ENCODE measurements around the genes PELP1 and PLD2.

DNA sequence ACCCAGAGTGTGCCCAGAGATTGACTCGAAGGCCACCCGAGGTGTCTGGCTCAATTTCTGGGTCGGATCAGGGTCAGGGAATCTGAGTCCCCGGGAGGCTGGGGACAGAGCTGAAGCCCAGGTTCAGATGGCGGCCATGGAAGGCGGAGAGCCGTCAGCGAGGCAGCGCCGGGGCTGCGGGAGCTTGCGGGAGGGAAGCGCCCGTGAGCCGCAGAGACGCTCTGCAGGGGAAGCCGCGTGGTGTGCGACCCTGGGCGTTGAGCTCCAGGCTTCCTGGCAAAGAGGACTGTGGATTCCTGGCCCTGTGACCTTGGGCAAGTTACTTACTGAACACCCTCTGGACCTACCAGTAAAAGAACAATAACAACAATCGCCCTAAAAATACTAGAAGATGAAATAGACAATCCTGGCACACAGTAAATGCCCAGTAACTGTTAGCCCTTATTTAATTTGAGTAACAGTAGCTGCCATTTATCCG lies 569 bp upstream of the SPATA22 start:
- PRO-cap, result no peak
- RAMPAGE, long total RNA, 4 experiments, result no peak in any of the 4 experiments

DNA sequence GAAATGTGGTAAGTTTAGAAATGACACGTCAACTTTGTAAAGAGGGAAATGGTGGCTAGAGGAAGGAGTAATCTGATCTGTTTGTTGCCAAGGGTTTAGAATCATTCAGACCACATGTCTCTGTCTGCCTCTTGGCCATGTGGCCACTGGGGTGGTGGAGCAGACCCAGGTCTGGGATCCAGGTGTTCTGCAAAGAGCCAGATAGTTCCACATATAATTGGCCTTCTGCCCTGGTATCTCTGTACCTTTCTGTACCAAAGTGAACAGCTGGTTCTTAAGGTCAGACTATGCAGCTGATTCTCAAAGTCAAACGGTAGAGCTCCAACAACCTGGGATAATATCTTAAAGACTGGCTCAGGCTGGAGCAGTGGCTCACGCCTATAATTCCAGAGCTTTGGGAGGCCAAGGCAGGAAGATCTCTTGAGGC lies 3.7 kb downstream of the CTNS start:
- PRO-cap, result no peak
- RAMPAGE, long total RNA, 4 experiments, result no peak in any of the 4 experiments

DNA sequence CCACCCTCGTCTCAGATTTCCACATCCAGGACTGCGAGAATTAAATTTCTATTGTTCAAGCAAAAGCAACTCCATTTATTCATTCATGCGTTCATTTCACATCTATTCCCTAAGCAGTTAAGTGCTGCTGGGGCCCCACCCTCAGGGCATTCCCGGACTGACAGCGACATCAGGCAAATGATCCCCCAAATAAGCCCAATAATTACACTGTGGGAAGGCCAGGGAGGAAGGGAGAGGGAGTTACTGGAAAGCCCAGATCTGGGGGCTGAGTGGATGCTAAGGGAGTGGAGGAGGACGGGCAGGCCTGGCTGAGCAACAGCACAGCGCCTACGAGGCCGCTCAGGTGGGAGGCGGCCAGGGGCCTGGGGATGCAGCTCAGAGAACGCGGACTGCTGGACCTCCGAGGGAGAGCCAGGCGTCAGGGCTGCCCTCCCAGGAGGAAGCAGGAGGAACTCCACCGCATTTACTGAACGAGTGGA lies 1.3 kb downstream of the P2RX5 start:
- PRO-cap, result unidirectional peak, plus-strand start at position 149 of the sequence
- RAMPAGE, long total RNA, 4 experiments, result no peak in any of the 4 experiments

DNA sequence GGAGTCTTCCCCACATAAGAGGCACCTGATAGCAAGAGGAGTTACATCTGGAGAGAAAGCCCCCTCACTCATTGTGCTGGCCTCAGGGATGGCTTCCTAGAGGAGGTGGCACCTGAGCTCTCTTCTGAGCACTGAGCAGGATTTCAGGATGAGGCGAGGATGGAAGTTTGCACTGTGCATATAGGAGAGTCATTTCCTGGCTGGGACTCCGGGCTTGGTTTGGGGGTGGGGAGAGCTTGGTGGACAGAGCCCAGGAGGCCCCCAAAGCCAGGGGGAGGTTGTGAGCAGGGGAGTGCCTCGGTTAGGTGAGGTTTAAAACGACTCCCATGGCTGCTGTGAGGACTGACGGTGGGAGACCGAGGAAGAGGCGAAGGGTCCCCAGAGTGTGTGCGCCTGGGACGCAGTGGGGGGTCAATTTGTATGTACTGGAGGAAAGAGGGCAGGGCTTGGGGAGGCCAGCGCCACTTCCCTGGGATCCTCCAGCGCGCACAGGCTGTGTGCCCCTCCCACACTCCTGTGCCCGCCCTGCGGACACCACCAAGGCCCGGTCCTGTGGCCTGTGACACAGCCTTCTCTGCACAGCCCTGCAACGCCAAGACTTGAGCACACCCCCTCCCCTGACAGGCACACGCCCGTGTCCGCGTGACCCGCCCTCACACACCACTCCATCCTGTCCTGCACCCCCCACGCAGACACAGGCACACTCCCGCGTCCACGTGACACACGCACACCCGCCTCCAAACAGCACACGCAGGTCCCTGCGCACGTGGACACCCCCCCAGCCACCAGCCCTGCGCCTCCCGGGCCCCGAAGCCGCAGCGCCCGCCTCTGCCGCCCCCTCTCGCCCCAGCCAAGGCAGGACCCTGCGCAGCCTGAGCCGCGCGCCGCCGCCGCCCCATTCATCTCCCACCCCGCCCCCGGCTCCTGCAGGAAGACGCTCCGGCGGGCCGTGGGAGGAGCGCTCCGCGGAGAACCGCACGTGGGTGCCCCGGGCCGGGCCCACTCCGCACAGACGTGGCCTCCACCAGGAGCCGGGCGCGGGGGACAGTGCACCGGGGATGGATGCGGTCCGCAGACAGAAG lies 915 bp downstream of the CAMKK1 start:
- PRO-cap, result bidirectional peak, plus-strand start at position 567 of the sequence, minus-strand start at position 564 of the sequence
- RAMPAGE, long total RNA, 4 experiments, result no peak in any of the 4 experiments

DNA sequence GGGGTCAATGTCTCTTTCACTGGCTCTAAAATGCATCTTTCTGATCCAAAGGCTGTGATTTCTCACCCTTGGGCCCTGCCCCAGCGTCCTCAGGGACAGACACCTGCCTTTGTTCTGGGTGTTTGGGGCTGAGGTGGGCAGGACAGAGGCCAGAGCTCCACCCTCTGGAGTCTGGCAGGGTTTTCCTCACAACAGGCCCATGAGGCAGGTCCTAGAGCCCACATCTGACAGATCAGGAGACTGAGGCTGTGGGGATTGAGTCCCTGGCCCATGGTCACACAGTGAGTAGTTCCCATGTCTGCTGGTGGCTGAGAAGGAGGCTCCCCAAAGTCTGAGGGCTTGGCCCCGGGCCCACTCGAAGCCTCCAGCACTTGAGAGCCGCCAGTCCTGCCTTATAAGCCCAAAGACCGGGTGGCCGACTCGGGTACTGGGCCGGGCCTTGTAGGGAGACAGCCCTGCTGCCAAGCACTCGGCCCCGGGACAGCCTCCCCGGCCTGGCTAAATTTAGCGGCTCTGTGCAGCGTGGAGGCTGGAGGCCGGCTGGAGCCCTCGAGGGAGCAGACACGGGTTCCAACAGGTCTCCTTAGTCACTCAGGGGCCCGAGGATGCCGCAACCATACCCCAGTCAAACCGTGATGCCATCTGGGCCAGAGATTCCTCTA lies 2.6 kb upstream of the P2RX1 start:
- PRO-cap, result no peak
- RAMPAGE, long total RNA, 4 experiments, result no peak in any of the 4 experiments

DNA sequence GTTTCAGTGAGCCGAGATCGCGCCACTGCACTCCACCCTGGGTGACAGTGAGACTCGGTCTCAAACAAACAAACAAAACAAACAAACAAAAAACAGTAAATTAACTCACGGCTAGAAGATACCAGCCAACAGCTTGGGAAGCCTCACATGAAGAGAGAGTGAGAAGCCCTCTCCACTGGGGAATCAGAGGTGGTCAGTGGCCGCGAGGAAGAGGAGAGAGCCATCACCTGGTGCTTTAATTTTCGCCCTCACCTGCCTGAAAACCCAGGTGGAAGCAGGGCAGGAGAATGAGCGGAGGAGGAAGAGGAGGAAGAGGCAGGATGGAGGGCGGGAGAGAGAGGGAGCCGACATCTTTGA lies 36.6 kb upstream of the ATP2A3 start:
- PRO-cap, result no peak
- RAMPAGE, long total RNA, 4 experiments, result no peak in any of the 4 experiments

DNA sequence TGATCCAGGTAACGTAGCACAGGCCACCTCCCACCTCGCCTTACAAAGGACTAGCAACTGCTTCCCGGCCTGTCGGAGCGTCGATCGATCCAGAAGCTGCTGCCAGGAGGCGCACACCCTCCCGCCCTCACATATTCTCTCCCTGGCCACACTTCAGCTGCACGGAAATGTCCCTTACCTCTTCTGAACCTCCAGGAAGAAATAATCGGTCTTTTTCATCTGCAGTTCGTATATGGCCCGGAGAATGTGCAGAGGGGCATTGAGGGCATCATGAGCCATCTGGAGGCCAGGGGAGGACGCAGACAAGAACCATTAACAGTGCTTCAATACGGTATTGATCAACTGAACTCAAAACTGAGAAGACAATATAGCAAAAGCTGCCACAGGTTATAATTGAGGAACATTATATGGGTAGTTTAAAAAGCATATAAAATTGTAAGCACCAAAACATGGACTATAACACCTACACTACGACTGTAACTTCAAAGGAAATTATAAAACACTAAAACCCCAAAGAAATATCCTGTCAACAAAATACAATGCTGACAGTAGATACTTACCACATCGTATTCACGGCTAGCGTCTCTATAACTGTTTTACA lies 55.4 kb upstream of the ATP2A3 start:
- PRO-cap, result no peak
- RAMPAGE, long total RNA, 4 experiments, result start-site peak on the minus strand in 1 of 4 experiments, centred at position 308 of the sequence, 64 reads per replicate

DNA sequence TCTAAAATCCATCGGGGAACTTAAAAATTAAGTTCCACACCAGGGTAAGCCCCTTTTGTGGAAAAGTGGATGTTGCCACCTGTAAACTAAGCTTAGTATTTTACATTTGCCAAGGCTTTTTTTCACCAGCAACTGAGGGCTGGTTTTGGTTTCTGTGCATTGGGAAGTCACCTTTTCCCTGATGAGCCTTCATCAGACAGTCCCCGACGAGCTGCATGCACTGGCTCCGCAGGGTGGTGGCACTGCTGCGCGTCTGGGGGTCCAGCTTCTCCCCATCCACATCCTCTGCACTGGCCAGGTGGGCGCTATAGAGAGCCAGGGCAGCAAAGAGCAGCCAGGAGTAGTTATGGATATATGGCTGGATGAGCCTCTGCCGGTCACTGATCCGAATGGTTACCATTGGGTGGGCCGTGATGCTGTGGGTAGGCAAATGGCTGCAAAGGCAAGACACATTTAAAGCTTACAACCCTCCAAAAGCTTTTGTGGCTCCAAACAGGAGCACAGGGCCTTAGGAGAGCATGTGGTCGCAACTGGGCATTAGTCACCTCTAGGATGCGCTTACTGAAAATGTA lies 86.5 kb upstream of the ATP2A3 start:
- PRO-cap, result no peak
- RAMPAGE, long total RNA, 4 experiments, result no peak in any of the 4 experiments

- PRO-cap, result no peak
- RAMPAGE, long total RNA, 4 experiments, result no peak in any of the 4 experiments
Observed at GRCh38 chr17:4090894-4091285, 51.9 kb downstream of the ZZEF1 start.

DNA sequence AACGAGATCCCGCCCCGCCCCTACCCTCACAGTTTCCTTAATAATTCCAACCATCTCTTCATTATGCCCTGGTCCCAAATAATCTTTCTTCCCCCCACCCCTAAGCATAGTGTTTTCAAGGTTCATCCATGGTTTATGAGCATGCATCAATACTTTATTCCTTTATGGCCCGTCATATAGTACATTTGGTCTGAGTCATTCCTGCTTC lies 1.2 kb downstream of the CYB5D2 start:
- PRO-cap, result bidirectional peak, plus-strand start outside the sequence, minus-strand start at position 137 of the sequence
- RAMPAGE, long total RNA, 4 experiments, result no peak in any of the 4 experiments

- PRO-cap, result no peak
- RAMPAGE, long total RNA, 4 experiments, result no peak in any of the 4 experiments
Observed at GRCh38 chr17:4162699-4163630, 20.0 kb downstream of the CYB5D2 start.

DNA sequence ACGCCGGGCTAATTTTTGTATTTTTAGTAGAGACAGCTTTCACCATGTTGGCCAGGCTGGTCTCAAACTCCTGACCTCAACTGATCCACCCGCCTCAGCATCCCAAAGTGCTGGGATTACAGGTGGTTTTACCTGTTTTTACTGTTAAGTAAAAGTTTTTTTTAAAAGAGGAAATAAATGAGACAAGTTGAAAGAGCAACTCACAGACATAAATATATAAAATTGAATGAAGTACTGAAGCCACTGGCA lies 31.9 kb downstream of the UBE2G1 start:
- PRO-cap, result no peak
- RAMPAGE, long total RNA, 4 experiments, result no peak in any of the 4 experiments

DNA sequence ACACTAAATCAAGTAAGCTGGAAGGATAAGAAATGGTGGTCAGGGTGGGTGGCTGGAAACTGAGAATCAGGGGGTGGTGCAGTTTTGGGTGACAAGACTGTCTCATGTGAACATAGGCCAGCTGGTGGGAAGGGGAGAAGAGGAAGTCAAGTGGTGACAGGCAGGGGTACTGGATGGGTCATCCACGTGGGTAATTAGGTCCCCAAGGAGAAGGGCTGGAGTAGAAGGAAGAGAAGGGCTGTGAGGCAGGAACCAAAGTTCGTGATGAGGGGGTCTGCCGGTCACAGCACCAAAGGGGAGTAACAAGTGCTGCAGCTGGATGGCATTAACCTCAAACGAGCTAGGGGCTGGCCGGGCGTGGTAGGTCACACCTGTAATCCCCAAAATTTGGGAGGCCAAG lies 9.1 kb upstream of the UBE2G1 start:
- PRO-cap, result no peak
- RAMPAGE, long total RNA, 4 experiments, result no peak in any of the 4 experiments

DNA sequence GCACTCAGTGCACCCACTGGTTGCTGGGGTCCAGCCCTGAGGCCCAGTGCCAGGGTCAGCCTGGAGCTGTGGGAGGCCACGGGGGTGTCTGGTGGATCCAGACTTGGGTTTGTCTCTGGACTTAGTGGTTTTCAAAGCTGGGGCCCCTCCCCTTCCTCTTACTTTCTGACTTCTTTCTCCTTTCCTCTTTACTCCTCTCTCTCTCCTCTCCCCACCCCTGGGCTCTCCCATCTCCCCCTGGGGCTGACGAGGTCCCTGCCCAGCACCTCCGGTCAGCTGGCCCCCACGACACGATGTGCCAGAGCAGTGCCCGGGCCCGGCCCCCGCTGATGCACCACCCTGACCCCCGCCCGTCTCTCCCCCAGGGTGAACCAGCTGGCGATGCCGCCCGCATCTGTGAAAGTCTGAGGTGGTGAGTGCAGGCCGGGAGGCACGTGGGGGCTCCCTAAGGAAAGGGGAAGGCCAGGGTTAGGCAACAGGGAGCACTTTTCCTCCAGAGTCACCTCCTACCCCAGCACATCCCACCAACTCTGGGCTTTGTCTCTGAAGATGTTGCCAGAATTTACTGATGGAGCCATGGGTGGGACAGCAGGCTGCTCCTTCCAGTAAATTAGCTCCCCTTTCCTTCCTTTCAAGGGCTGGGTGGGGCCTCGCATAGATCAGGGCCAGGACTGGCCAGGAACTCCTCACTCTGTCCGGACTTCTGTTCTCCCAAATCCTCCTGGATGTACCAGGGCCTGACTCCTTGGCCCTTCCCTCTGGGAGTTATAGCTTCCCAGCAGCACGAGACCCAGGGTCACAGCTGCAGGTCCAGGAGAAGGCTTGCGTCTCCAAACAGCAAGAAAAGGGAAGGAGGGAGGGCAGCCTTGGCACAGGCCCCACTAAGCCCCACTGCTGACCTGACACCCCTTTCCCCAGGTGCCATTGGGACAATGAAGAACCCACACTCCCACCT lies 18.4 kb downstream of the MYBBP1A start:
- PRO-cap, result no peak
- RAMPAGE, long total RNA, 4 experiments, result no peak in any of the 4 experiments

DNA sequence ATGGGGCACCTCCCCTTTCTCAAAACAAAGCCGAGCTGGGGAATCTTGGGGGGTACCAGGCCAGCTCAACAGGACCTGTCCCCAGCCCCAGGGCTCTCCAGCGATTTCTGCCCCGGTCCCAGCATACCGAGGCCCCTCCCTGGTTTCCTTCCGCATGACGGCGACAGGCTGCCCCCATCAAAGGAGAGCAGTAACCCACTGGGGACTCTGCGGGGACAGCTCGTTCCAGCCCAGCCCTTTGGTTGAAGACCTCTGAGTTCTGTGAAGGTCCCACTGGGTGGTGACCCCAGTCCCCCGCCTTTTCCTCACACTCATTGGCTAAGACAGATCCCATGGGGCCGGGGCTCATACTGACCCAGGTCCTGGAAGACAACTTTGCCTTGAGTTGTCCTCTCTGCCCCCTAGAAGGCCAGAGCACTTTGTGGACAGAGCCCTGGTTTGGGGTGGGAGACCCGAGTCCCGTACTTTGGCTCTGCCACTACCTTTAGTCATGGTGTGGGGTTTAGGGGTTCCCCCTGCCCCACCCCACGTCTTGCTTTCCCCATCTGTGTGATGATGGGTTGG lies 4.1 kb downstream of the SMTNL2 start:
- PRO-cap, result no peak
- RAMPAGE, long total RNA, 4 experiments, result no peak in any of the 4 experiments

GRCh38 chr17:4703621-4704519 lies at the start of gene PELP1:
Gene PELP1, minus strand, starts transcription at chr17:4704137.
- PRO-cap, result bidirectional peak, plus-strand start at chr17:4704245, minus-strand start at chr17:4704129; bidirectional peak, plus-strand start at chr17:4704304, minus-strand start at chr17:4704318
- RAMPAGE, long total RNA, 4 experiments, result start-site peak on the minus strand in 4 of 4 experiments, at chr17:4704118-4704132 at its widest, 89 to 181 reads per replicate

DNA sequence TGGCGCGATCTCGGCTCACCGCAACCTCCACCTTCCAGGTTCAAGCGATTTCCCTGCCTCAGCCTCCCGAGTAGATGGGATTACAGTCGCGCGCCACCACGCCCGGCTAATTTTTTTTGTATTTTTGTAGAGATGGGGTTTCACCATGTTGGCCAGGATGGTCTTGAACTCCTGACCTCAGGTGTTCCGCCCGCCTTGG lies 482 bp upstream of the PELP1 start:
- PRO-cap, result no peak
- RAMPAGE, long total RNA, 4 experiments, result no peak in any of the 4 experiments

DNA sequence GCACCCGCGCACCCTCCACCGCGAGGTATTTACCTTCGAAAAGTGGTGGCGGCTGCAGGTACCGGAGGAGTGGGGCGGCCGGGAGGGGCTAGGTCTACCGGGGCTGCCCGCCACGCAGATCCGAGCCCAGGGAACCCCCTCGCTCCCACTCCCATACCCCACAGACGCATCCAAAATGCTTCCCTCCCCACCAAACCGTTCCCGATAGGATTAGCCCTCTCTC lies 176 bp upstream of the CXCL16 start:
- PRO-cap, result bidirectional peak, plus-strand start at position 39 of the sequence, minus-strand start outside the sequence
- RAMPAGE, long total RNA, 4 experiments, result no peak in any of the 4 experiments

- PRO-cap, result unidirectional peak, plus-strand start at chr17:4806689
- RAMPAGE, long total RNA, 4 experiments, result no peak in any of the 4 experiments
Observed at GRCh38 chr17:4806510-4806781, 506 bp upstream of the PLD2 start.

- PRO-cap, result bidirectional peak, plus-strand start at chr17:4807167, minus-strand start at chr17:4807009
- RAMPAGE, long total RNA, 4 experiments, result start-site peak on the plus strand in 3 of 4 experiments, at chr17:4807165-4807643 at its widest, 6 to 172 reads per replicate
Observed at GRCh38 chr17:4806782-4807780, at the start of gene PLD2. Gene PLD2, plus strand, starts transcription at chr17:4807152.